Thoracic aorta endothelial cell (primary cell): ENCODE measurements around a stretch of chr6.

DNA sequence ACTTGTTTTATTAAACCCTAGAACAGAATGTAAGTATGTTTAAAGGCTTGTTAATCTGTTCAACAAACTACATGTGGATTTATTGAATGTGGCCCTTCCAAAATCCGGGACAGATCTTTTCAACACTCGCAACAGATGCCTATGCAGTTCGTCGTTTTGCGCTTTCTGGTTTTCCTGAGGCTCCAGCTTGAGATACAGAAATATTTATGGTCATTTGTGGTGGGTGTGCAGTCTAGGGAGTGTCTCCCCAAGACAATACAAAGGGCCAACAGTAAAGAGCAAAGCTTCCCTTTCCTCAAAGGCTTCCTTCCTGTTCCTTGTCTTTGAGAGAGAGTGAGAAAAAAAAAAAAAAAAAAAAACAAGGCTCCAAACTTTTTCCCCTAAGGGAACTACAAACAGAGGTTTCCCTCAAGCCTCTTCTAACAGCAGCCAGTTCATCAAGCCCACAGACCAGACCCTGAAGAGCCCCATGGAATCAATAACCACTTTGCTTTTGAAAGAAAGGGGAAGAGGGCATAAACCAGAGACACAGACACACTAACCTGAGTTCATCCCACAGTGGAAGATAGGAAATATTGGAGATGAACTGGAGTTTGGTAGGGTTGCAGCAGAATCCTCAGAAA lies 14.8 kb downstream of the KIF13A start:
- CAGE, long polyA plus RNA = no peak

- CAGE, long polyA plus RNA = no peak
Measured at GRCh38 chr6:17988501-17988806, 1.0 kb upstream of the KIF13A start.

DNA sequence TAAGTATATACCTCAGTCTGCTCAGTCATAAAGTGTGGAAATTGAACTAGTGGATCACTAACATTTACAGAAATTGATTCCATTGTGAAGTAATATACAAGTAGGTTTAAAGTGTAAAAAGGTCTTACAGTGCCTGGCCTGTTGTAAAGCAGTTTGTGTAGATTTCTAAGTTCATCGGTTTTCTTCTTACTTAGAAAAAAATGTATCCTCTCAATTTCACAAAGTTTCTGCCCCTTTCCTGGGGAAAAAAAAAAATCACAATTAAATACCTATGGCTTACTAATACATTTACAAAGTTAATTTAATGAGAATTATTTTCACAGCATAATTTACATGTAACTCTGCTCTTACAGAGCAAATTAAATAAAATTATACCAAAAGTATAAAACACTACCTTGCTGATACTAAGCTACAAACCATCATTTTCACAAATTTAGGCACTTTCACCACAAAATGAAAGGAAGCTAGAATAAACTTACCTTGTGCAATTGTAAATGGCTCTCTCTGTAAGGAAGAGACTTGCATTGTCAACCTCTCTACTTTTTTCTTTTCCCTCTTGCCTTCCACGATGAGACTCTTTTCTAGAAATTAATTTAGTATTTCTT lies 6.4 kb downstream of the DEK start:
- CAGE, long polyA plus RNA = no peak

DNA sequence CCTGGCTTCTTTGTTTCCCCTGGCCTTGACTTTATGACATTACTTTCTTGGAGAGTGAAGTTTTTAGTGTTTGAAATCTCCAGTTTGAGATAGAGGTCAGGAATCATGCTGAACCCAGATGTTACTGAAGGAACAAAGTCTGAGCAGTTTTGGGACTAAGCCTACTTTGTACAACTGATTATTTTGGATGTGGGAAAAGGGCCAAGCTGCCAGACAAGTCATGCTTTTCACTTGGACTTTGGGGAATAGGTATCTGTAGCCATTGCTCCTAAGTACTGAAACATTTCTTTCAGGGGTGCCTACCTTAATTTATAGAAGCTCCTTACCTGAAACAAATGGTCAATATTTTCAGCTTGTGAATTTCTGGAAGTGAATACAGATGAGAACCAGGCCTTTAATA lies 2.4 kb downstream of the RNF144B start:
- CAGE, long polyA plus RNA = no peak

- CAGE, long polyA plus RNA = no peak
Measured at GRCh38 chr6:18400325-18401292, 13.5 kb downstream of the RNF144B start.

- CAGE, long polyA plus RNA = no peak
Measured at GRCh38 chr6:19833806-19834615, 3.2 kb upstream of the ID4 start.

GRCh38 chr6:20129708-20130267 lies 82.5 kb downstream of the MBOAT1 start:
- CAGE, long polyA plus RNA = no peak

- CAGE, long polyA plus RNA = no peak
Measured at GRCh38 chr6:20198847-20199452, 13.3 kb downstream of the MBOAT1 start.

- CAGE, long polyA plus RNA = no peak
Measured at GRCh38 chr6:20203487-20204576, 8.4 kb downstream of the MBOAT1 start.

GRCh38 chr6:20213563-20213800 lies 1.2 kb upstream of the MBOAT1 start:
- CAGE, long polyA plus RNA = no peak

GRCh38 chr6:20217146-20218338 lies 5.3 kb upstream of the MBOAT1 start:
- CAGE, long polyA plus RNA = no peak

GRCh38 chr6:20404218-20404437 lies 2.4 kb downstream of the E2F3 start:
- CAGE, long polyA plus RNA = no peak

GRCh38 chr6:21022191-21023219 lies 488.2 kb downstream of the CDKAL1 start:
- CAGE, long polyA plus RNA = no peak

GRCh38 chr6:21141499-21141926 lies 452.0 kb upstream of the SOX4 start:
- CAGE, long polyA plus RNA = no peak

GRCh38 chr6:21258505-21258975 lies 335.0 kb upstream of the SOX4 start:
- CAGE, long polyA plus RNA = no peak

GRCh38 chr6:21538454-21538734 lies 55.2 kb upstream of the SOX4 start:
- CAGE, long polyA plus RNA = no peak

DNA sequence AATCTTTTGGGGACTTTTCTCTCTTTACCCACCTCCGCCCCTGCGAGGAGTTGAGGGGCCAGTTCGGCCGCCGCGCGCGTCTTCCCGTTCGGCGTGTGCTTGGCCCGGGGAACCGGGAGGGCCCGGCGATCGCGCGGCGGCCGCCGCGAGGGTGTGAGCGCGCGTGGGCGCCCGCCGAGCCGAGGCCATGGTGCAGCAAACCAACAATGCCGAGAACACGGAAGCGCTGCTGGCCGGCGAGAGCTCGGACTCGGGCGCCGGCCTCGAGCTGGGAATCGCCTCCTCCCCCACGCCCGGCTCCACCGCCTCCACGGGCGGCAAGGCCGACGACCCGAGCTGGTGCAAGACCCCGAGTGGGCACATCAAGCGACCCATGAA lies 786 bp downstream of the SOX4 start:
- CAGE, long polyA plus RNA = no peak

- CAGE, long polyA plus RNA = no peak
Measured at GRCh38 chr6:21595508-21596191, 2.1 kb downstream of the SOX4 start.

DNA sequence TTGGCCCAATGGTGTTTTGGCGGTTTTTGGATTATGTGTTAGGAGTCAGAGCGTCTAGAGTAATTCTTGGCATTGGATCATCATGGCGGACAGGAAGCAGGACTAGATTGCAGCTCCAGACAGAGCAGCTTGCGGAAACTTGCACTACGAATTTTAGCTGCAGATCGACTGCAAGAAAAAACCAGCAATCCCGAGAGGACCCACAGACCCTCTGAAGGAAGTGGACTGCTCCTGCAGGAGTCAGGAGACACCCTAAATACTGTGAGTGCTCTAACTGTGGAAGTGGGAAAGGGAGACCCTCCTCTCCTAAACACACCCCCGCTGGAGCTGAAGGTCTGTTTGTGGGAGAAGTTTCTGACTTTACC lies 280.2 kb downstream of the SOX4 start:
- CAGE, long polyA plus RNA = no peak

GRCh38 chr6:21883352-21884087 lies 290.0 kb downstream of the SOX4 start:
- CAGE, long polyA plus RNA = no peak